Skeletal muscle cell (primary cell): ENCODE results near the genes CABP5, FAM83E and SPHK2.

DNA sequence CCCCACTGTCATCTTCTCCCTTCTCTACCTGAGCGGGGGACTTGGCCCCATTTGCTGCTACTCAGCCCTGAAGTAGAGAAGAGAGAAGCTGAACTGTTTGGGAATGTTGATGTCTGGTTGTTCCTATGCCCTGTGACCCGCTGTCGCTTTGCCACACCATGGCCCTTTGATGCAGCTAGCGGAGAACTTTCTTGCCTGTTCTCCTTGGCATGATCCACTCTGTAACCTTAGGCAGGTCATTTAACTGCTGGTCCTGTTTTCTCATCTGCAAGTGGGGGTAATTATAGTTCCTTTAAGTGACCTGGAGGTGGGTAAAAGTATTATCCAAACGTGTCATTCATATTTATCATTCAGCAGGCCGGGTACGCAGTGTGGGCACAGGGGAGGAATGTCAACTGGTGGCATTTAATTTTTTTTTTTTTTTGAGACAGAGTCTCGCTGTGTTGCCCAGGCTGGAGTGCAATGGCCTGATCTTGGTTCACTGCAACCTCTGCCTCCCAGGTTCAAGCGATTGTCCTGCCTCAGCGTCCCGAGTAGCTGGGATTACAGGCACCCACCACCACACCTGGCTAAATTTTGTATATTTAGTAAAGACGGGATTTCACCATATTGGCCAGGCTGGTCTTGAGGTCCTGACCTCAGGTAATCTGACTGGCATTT is 2.7 kb downstream of the BICRA start:
- RRBS: no CpG with 5 or more reads among the region's 12 CpGs

- RRBS: no CpG with 5 or more reads among the region's 15 CpGs
These were observed 17.4 kb downstream of the BICRA start for GRCh38 chr19:47626152-47626888.

DNA sequence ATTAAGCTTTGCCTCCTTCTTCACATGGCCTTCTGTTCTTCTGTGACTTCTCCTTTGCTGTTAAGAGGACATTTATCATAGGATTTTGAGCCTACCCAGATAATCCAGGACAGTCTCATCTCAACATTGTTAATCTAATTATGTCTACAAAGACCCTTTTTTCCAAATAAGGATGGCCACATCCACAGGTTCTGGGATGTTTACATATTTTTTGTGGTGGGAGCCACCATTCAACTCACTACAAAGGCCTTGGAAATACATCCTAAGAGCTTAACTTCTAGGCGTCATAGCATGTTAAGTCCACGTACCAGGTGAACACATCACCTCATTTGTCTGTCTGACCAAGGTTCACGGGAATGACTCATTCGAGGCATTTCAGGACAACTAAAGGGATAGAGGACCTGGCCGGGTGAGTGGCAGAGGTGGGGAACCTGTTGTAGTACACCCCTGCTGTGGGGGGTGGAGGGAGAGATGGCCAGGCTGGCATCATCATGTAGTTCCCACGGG is 51.4 kb downstream of the BICRA start:
- RRBS: no CpG with 5 or more reads among the region's 6 CpGs

- RRBS: no CpG with 5 or more reads among the region's 5 CpGs
These were observed 9.9 kb downstream of the EHD2 start for GRCh38 chr19:47723061-47723495.

GRCh38 chr19:47725578-47726611 is 12.7 kb downstream of the EHD2 start:
- RRBS: 86% methylated on average over 10 of the region's 51 CpGs

GRCh38 chr19:47736260-47736715 is 9.1 kb upstream of the NOP53 start:
- RRBS: no CpG with 5 or more reads among the region's 5 CpGs

DNA sequence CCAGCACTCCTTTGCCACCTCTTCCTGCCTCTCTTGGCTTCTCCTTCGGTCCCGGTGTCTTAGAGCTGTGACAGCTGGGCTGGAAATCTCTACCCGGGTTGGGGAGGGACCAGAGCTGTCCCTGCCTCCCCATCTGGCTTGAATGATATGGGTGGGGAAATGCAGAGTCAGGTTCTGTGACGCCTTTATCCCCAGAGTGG is at the start of gene CABP5:
Gene CABP5 (minus strand): TSS at position 69 of the 200 bp plus-strand sequence.
- RRBS: no CpG with 5 or more reads among the region's 4 CpGs

- RRBS: no CpG with 5 or more reads among the region's 10 CpGs
These were observed 5.4 kb downstream of the GRIN2D start for GRCh38 chr19:48398882-48399162.

DNA sequence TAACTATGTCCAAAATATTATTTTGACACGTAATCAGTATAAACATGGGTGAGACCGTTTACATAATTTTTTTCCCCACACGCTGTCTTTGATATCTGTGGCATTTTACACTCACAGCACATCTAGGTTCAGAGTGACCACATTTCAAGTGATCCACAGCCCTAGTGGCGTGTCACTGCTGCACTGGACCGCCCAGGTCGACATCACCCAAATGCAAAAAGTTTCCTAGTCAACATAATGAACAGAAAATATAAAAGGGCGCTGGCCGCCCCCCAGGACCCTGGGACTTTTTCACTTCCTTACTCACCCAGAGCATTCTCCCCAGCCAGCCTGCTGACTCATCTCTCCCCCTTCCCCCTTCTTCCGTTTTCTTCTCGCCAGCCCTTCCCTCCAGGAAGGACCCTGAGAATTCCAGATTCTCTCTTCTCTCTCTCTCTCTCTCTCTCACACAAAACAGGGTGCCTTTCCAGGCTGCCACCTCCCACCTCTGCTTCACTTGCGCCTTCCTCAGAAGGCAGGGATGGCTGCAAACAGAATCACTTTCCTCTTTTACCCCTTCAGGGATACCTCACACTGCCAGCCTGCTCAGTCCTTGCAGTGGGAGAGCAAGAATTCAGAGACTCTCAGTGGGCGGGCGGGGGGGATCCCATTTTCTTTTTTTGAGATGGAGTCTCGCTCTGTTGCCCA is 21.0 kb upstream of the GRWD1 start:
- RRBS: no CpG with 5 or more reads among the region's 14 CpGs

- RRBS: no CpG with 5 or more reads among the region's 16 CpGs
These were observed 866 bp upstream of the GRWD1 start for GRCh38 chr19:48444635-48445599.

DNA sequence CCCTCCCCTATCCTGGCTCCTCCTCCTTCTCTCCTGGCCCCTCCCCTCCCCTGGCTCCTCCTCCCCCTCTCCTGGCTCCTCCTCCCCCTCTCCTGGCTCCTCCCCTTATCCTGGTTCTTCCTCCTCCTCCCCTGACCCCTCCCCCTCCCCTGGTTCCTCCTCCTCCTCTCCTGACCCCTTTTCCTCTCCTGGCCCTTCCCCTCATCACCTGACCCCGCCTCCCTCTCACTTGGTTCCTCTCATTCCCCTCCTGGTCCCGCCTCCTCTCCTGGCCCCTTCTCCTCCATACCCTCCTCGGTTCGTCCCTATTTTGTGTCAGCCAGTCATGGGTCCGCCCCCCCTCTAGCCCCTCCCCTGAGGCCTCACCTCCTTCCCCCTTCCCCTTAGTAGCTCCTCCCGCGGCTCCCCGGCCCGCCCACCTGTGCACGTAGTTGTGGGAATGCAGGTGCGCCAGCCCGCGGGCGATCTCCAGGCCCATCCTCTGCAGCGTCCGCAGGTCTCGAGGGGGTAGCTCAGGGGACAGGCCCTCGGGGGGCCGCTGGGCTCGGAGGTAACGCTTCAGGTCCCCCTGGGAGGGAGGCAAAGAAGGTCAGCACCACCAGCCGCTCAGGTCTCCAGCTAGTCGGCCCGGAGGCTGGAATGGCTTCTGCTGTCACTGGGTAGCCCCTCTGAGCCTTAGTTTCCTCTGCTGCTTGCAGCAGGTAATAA is 9.5 kb downstream of the LMTK3 start:
- RRBS: no CpG with 5 or more reads among the region's 24 CpGs

DNA sequence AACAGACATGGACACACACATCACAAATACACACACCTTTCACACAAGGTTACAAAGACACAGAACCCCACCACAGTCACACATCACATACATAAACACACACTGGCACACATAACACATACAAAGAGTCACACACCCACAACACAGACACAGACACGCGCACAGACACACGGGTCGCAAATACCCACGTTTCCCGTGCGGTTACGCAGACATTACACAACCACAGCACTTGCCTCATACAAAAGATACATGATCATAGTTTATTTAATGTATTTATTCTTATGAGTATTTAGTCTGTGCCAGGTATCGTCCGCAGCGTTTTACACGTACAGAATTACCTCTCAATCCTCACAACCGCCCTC is 1.3 kb upstream of the LMTK3 start:
- RRBS: no CpG with 5 or more reads among the region's 13 CpGs

- RRBS: no CpG with 5 or more reads among the region's 30 CpGs
These were observed 16.4 kb downstream of the SULT2B1 start for GRCh38 chr19:48568183-48569033.

DNA sequence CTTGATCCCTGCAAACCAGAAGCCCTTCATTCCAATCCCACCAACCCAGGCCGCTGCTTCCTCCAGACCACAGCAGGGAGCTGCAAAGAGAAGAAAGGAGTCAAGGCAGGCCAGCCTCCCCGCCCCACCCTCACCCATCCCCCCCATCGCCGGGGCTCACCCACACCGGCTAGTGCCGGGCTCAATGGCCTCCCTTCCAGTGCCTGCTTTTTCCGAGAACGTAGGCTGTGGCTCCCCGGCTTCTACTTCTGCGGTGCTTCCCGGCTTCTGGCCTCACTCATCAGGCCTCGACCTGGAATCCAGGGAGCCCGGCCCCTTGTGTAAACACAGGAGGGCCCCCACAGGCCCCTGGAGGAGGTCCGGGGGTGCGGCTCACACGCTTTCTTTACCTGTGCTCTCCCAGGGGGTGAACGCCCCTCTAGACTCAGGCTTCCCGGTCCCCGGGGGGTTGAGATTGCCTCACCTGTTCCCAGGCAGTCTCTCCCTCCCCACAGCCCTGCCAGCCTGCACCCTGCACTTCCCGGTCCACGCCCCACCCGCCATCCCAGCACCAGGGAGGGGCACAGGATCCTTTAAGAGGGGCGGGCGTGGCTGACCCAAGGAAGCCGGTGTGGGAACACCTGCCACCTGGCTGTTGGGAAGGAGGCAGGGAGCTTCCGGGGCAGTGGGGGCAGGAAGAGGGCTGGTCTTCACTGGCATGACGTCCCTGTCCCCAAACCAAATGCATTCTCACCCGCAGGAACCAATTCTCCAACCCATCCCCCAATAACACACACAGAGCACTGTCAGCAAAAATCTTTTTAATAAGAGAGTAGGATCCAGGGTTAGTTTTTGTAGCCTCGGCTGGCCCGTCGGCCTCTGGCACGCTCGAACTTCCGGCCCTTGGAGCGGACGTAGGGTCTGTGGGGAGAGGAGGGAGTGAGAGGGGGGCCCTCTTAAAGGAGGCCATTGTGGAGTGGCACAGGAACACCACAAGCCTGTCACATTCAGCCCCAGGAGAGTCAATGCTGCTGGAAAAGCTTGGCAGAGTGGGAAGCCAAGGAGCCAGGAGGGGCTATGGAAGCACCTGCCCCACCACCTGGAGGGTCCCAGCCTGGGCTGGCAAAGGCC is at the start of gene FAM83E:
Gene FAM83E (minus strand): TSS at position 529 of the 1,110 bp plus-strand sequence.
- RRBS: 41% methylated on average over 19 of the region's 36 CpGs

GRCh38 chr19:48619076-48620180 is at the start of gene SPHK2:
Gene SPHK2 (plus strand): TSS chr19:48619506.
- RRBS: 5% methylated on average over 7 of the region's 66 CpGs

GRCh38 chr19:48649701-48649911 is 3.6 kb upstream of the CA11 start:
- RRBS: no CpG with 5 or more reads among the region's 5 CpGs

- RRBS: 28% methylated on average over 8 of the region's 23 CpGs
These were observed 3.8 kb downstream of the MAMSTR start for GRCh38 chr19:48715648-48716237.

DNA sequence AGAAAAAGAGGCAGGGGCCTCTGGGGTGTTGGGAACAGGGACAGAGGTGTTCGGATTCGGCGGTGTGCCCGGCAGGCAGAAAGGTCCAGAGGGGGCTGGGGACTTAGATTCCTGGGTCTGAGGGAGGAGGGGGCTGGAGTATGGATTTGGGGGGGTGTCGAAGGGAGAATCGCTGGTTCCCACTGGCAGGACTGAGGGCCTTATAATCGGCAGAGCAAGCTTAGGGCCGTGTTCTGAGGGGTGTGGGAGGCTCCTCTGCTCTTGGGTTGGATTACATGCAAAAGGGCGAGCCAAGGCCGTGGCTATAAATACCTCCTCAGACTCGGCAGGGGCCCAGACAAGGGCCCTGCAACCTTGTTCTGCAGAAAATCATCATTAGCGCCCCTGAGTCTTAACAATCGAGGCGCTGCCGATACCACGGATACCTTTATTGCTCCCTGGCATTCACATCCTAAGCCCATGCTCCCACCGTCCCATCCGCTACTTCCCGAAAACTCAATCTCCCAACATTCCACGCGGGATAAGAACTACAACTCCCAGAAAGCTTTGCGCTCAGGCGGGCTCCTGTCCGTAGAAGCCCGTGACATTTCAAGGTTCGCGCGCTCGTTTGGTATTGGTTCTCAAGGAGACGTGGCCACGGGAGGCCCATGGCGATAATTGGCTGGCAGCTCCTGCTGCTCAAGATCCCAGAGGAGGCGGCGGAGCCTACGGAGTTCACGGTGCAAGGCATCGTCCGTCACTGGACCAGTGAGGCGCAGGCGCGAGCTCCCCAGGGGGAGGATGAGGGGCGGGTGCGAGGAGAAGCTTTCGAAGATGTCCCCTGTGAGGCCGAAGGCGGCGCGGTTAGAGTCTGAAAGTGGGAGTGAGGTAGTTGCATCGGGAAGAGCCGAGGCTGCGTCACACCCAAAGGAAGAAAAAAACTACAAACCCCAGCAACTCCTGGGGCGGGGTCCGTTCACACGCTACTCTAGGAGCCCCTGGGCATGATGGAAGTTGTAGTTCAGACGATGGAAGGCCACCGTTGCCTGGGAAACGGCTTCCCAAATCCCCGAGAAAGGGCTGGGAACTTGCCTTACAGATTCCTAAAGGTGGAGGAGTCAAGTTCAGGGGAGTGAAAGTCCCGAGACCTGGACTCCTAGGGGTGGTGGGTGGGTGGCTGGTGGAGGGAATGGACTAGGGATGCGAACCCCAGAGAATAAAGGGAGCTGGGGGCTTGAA is 1.1 kb upstream of the MAMSTR start:
- RRBS: no CpG with 5 or more reads among the region's 60 CpGs

GRCh38 chr19:48734911-48735796 is 5.3 kb downstream of the RASIP1 start:
- RRBS: 15% methylated on average over 6 of the region's 40 CpGs